NALM6 (cell line): Measurements from ENCODE around the genes PCDHB1, PCDHGA7 and PCDHGC3.

DNA sequence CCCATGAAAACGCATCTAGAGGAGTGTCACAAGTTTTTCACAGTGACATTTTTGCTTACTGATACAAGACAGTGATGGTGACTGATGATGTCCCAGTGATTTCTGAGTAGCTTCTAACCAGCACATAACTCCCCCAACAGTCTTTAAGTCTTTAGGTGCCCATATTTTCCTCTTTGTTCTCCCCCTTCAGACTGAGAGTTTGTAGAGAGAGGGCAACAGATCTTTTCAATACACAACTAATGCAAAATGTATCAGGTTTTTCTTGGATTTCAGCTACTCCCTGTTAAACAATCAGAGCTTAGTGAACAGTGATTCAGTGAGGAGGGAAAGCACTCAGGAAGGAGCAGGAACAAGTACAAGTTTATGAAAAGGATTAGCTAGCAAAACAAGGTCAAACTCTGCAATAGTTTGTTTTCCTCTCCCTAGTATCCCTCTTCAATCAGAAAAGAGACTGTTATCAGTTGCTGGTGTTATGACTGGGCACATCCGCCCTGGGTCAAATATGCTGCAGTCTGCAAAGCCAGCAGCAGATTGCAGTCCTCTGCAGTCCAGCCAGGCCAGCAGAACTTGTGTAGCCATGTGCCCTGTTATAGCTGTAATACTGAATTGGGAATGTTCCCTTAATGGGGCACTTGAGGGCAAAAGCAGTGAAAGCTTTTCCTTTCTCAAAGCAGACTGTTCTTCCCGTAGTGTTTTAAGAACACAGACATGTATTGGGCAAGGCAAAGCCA is 11.9 kb downstream of the PCDHAC2 start:
- PRO-cap = no peak

DNA sequence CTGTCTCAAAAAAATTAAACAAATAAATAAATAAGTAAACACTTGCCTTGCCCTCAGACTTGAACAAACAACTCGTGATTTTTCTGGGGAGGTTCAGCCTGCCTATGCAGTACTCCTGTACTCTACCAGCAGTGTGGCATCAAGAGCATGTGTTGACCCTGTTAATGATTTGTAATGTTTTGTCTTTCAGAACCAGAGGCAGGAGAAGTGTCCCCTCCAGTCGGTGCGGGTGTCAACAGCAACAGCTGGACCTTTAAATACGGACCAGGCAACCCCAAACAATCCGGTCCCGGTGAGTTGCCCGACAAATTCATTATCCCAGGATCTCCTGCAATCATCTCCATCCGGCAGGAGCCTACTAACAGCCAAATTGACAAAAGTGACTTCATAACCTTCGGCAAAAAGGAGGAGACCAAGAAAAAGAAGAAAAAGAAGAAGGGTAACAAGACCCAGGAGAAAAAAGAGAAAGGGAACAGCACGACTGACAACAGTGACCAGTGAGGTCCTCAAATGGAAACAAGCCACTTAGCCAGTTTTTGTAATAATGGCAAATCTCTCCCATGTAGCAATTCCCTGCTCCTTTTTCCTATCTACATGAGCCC is 41.6 kb upstream of the PCDHB1 start:
- PRO-cap = no peak

DNA sequence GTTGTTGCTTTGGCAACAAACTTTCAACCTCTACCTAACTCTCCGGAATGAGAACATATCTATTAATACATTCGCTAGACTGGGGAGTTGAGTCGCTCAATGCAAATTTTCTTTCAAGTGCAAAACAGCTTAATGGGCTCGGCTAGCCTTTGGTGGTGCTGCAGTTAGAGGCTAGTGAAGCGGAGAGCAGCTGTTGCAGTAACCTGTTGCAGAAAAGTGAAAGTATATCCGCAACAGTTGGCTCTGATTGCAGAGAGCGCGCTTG is at the start of gene PCDHB1:
TSS of gene PCDHB1 (plus strand) at position 178 of the 265 bp plus-strand sequence.
- PRO-cap = no peak

DNA sequence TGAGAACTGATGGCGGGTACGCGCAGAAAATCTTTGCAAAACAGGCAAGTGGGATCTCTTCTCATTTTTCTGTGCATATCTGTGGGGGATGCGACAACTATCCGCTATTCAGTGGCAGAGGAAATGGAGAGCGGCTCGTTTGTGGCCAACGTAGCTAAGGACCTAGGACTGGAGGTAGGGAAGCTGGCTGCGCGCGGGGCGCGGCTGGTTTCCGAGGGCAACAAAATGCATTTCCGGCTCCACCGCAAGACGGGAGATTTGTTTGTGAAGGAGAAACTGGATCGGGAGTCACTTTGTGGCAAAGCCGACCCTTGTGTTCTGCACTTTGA is 252 bp downstream of the PCDHB1 start:
- PRO-cap = no peak

- PRO-cap = no peak
Observed at GRCh38 chr5:141370465-141370664, 323 bp downstream of the PCDHGB3 start.

GRCh38 chr5:141382533-141383315 is at the start of gene PCDHGA7:
Gene PCDHGA7, plus strand, starts transcription at chr5:141382742.
- PRO-cap = no peak

DNA sequence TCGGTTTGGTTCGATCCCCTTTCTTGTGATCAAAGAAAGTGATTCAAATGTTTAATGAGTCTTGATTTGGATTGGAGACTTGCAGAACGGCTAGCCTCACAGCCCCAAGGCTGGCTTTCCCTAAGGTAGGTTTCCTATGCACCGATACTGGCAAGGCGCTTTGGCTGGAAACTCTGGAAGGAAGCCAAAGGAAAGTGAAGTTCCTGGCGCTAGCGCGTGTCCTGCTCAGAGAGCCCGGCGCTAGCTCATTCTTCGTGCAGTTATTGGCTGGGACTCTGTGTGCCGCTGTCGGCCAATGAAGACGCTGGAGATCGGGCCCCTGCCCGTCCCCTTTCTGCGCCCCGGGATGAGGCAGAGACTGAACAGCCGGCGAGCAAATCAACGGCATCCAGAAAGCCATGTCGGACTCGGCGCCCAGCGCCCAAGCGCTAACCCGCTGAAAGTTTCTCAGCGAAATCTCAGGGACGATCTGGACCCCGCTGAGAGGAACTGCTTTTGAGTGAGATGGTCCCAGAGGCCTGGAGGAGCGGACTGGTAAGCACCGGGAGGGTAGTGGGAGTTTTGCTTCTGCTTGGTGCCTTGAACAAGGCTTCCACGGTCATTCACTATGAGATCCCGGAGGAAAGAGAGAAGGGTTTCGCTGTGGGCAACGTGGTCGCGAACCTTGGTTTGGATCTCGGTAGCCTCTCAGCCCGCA is at the start of gene PCDHGC3:
TSS of gene PCDHGC3 (plus strand) at position 354 of the 697 bp plus-strand sequence.
- PRO-cap = bidirectional peak, plus-strand start at position 387 of the sequence, minus-strand start at position 251 of the sequence

DNA sequence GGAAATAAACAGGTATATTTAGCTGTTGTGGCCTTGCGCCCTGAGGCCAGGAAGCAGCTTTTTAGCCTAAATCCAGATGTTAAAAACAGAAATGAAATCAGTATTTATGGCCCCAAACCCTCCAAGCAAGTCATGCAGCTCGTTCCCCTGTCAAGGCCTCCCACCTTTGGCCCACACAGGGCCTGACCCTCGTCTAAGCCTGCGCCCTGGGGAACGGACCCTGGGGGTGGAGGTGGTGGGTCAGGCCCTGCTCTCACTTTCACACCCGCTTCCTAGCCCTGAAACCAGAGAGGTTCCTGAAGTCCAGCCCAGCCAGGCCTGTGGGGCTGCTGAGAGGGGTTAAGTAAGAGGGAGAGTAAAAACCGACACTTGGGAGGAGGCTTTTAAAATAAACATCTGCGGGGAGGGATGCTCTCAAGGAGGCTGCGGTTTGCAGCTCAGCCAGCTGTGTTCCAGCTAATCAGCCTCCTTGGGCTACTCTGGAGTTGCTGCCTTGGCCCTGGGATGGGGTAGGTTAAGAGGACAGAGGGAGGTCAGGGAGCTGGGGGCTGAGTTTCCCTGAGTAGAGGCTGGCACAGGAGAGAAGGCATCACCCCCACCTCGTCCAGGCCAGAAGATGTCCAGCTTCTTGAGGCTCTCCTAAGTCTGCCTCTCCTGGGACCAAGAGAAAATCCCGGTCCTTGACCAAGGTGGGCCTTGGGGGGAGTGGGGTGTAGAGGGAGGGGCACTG is 18.9 kb downstream of the PCDHGC5 start:
- PRO-cap = bidirectional peak, plus-strand start at position 112 of the sequence, minus-strand start outside the sequence; bidirectional peak, plus-strand start at position 484 of the sequence, minus-strand start at position 357 of the sequence

GRCh38 chr5:141550543-141551134 is 61.8 kb downstream of the PCDHGC5 start:
- PRO-cap = no peak

GRCh38 chr5:141608222-141609166 is 10.3 kb downstream of the DIAPH1 start:
- PRO-cap = no peak

DNA sequence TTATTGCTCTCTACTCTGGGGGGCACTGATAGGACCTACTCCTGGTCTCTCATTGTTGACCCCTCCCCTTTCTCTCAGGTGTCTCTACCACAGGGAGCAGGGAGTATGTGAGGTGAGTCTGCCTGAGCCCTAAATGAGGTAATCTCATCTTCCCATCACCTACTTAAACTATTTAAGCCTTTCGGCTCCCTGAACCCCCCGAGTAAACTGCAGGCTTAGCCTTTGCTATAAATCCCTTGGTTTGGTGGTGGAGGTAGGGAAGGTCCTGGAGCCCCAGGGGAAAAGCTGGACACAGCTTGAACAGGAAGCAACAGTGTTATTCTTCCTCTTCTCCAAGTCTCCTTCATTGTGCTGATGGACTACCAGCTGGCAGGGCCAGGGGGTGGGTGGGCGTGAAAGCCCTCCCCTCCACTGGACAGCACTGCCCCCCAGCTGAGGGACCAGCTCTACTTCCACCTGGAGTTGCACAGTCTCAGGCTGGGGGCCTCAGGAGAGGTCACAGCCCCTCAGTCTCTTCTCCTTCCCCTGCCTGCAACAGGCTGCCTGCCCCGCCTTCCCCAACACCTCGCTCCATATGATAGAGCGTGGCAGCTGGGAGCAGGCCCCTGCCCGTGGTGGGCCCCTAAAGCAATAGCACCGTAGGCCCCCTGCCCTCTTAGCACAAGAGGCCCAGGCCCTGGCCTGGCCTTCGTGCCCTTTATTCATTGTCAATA is 3.7 kb downstream of the RELL2 start:
- PRO-cap = no peak

GRCh38 chr5:141646074-141646492 is 5.1 kb downstream of the FCHSD1 start:
- PRO-cap = no peak

GRCh38 chr5:141693165-141693916 is 11.3 kb upstream of the ARAP3 start:
- PRO-cap = no peak

DNA sequence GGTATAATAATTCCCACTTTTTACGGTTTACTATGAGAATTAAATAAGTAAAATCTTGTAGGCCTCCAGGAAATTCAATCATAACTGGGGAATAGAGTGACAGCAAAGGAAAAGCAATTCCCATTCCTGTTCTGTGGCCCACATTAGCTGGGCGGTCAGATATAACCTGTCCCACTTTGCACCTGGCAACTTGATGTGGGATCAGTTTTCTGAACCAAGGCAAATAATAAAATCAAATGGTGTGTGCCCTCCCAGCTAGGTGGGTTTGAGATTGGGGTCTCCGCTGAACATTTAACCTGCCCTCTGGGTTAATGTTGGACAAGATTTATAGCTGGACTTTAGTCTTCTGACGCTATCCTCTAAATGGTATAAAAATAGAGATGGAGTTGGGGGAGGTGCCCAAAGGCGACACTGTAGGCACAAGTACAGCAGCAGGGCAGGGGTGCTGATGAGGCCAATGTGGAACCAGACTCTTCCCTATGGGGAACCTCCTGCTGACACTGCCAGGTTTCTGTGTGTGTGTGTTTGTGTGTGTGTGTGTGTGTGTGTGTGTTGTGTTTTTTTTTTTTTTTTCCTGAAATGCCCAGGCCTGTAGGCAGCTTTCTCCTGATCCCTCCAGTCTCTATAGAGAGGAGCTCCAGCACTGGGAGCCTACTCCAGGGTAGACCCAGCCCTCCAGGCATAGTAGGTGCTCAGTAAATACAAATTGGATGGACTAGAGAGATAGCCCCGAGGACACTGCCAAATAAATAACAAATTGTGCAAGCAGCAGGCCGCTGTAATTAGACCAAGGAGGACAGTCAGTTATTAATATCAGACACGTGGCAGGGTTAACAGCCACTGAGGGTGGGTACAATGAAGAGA is 37.9 kb downstream of the PCDH1 start:
- PRO-cap = no peak

- PRO-cap = no peak
Observed at GRCh38 chr5:141858002-141858502, 20.2 kb downstream of the PCDH1 start.

DNA sequence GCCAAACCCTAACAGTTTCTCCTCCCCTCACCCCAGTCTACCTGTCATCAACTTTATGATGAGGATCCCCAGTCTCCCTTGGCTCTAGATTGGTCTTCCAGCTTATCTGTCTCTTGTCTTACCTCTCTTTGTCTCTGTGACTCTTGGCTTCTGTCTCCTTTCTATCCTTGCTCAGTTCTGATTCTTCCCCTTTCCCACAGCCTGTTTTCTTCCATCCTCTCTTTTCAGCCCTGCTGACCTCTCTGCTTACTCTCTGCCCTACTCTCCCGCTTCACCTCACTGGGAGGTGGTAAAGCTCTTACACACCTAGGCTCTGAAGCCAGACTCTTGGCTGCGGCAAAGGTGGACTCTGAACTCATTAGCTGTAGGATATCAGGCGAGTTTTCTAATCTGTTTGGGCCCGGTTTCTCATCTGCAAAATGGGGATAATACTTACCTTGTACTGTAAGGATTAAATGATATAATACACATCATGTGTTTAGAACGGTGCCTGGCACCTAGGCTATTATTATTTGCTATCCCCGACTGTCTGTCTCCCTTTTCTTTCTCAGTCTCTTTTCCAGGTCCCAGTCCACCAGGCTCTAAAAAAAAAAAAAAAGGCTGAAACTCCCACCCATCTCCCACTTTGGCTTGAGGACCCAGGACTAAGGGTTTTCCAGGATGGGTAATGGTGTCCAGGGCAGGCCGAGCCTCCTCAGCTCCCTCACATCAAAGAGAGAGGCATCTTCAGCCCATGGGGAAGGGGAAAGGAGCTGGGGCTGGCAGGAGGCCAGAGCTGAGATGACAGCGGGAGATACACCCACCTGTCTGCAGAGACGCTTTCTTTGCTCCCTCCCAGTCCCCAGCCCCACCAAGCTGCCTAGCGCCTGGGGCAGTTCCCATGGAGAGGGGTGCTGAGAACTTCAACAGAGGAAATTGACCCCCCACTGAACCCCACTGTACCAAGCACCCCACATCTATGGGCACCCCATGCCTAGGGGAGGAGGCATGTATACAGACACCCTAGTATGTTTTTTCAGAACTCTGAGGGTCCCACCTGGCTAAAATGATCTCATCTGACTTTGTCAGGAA is 10.8 kb downstream of the PCDH1 start:
- PRO-cap = no peak

DNA sequence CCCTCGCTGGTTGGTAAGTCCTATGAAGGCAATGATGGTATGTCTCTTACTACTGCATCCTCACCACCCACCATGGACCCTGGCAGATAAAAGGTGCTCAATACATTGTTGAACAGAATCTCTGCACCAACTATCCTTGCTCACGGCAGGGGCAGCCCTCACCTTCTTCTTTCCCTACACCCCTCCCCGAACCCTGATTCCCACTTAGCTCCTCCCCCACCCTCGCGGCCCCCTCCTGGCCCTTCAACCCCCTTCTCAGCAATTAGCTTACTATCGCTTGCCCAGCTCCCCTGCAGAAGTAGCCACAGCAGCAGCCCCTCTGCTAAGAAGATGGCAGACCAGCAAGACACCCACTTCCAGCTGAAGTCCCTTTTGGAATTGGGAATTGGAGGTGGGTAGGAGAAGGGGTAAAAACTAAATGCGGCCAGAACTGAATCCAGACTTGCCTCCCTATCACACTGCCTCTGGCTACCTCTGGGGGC is 2.9 kb downstream of the PCDH1 start:
- PRO-cap = no peak

- PRO-cap = no peak
Observed at GRCh38 chr5:141876786-141877735, 1.1 kb downstream of the PCDH1 start.

DNA sequence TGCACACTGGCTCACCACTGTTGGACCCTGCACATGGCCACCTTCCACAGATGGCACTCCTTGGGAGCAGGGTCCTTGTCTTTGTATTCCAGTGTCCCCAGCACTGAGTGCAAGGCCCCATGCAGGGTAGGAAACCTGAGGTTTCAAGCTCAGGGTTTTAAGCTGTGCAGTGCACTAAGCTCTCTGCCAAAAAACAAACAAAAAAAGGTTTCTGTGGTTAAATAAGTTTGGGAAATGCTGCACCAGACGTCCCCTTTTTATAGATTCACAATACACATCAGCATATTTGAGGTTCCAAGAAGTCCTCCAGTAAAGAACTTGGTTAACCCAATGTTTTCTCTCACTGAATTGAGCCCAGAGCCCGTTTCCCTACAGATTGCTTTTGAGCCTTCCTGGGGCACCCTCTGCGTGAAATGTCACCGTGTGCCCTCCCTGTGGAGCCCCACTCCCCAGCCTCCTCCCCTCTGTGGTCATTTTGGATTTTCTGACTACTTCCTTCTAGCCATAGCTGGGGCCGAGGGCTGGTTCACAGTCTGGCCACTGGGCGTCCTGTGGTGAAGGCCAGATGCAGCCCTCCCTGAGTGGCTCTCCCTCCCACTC is 17.1 kb downstream of the DELE1 start:
- PRO-cap = no peak

DNA sequence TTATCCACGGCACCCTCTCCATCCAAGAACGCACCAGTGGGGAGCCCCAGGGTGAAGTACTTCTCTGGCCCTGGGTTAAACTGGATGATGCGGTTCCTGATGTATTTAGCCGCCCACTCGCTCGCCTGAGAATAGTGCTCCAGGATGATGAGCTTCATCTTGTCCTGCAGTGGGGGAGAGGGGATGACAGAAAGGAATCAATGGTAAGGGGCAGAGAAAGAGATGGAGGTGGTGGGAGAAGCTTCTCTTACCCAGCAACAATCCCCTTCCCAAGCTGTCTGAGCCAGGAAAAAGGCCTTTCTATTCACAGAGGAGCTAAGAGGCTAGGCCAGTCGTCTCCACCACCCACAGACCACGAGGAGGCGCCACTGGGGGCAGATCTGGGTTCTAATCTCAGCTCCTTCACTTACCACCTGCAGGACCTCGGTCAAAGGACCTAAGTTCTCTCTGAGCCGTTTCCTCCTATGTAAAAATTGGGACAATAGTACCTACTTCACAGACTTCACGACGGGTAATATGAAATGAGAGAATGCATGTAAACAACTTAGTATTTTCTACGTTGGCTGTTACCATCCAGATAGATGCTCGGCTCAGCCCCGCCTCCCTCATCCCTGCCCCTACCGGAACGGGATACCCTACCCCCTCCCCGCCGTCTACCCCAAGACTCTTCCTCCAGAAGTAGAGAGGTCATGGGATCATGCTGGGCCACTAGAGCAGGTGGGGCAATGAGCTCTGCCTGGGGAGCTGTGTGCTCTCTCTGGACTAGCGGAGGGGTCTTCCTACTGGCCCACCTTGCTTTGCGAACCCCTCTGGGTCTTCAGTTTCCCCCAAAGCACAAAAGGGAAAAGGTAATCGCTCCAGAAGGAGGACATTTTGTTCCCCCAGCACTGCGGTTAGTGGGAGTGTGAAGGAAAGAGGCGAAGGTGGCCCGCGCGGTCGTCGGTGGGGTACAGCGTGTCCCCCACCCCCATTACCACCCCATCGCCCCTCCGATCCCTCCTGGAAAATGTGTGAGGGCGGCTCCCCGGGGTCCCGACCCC is 629 bp downstream of the GNPDA1 start:
- PRO-cap = no peak